Endothelial cell of umbilical vein (primary cell): ENCODE measurements around a stretch of chr14.

- PRO-cap = no peak
CAGE:
- cytosol, long polyA minus RNA = no peak
- cytosol, long polyA plus RNA = no peak
- long polyA plus RNA = no peak
- nucleus, long polyA minus RNA = no peak
- nucleus, long polyA plus RNA = no peak
Observed at GRCh38 chr14:49965074-49965652, 72.3 kb downstream of the ARF6 start.

DNA sequence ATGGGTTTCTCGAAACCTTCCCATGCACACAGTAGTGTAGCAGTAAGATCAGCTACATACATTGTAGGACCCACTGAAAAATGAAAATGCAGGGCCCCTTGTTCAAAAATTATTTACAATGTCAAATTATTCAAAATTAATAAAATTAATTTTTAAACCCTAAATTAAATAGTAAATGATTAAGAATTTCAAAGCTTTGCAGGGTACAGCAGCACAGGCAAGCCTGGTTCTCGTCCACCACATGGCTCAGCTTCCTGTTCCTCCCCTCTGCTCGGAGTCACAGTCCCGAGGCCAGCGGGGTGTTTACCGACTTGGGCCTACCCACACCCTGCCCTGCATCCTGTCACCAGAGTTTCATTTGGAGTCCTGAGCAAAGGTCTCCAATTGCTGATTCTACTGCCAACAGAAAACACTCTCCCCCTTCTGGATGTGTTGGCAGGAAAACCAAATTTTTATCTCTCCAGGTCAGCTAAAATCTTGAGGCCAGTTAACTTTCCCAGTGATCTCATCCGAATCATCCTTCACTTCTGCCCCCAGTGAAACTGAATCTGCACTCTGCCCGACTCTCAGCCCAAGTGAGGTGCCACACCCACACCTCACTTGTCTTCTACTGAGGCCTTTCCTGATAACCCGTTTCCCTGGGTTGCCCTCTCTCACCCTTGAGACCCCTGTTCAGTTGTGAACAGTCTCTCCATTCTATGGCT, 71.3 kb downstream of the VCPKMT start:
- PRO-cap = no peak
CAGE:
- cytosol, long polyA minus RNA = no peak
- cytosol, long polyA plus RNA = no peak
- long polyA plus RNA = no peak
- nucleus, long polyA minus RNA = no peak
- nucleus, long polyA plus RNA = no peak

- PRO-cap = bidirectional peak, plus-strand start at chr14:50677639, minus-strand start at chr14:50677599; unidirectional peak, minus-strand start at chr14:50677870
CAGE:
- cytosol, long polyA minus RNA = no peak
- cytosol, long polyA plus RNA = no peak
- long polyA plus RNA = no peak
- nucleus, long polyA minus RNA = no peak
- nucleus, long polyA plus RNA = no peak
Observed at GRCh38 chr14:50677423-50677952, 9.4 kb upstream of the SAV1 start.

- PRO-cap = no peak
CAGE:
- cytosol, long polyA minus RNA = no peak
- cytosol, long polyA plus RNA = no peak
- long polyA plus RNA = no peak
- nucleus, long polyA minus RNA = no peak
- nucleus, long polyA plus RNA = no peak
Observed at GRCh38 chr14:50726127-50726830, 58.2 kb upstream of the SAV1 start.

- PRO-cap = no peak
CAGE:
- cytosol, long polyA minus RNA = no peak
- cytosol, long polyA plus RNA = no peak
- long polyA plus RNA = no peak
- nucleus, long polyA minus RNA = no peak
- nucleus, long polyA plus RNA = no peak
Observed at GRCh38 chr14:50770633-50771270, 60.2 kb downstream of the NIN start.

DNA sequence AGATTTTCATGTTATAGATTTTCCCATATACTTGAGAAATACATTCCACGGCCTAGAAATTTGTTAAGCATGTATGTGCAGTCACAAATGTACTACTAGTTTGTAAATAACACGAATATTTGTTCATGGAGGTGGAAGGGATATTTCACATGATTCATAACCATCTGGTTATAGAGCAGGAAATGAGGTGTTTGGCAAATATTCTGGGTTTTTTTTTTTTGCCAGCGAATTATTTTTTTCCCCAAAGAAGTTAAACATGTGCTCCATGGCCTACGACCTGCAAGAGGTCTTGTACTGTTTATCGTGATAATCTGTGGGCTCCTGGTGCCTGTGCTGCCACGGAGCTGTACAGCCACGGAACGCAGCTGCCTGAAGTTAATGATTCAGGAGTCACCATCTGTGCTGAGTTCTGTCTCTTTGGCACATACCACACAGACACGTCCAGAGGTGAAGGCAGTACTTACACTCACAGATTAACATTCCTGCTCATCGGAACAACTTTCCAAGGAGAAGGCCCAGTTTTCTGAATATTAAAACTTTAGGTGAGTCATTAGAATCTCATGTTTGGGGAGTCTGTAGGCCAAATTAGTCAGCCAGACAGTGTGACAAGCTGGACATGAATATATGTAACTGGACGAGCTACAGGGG, 156.3 kb downstream of the TMX1 start:
- PRO-cap = bidirectional peak, plus-strand start at position 596 of the sequence, minus-strand start at position 380 of the sequence
CAGE:
- cytosol, long polyA minus RNA = no peak
- cytosol, long polyA plus RNA = no peak
- long polyA plus RNA = no peak
- nucleus, long polyA minus RNA = start-site peak on the minus strand centred at position 66 of the sequence, 85 bp wide, 16 reads; start-site peak on the plus strand centred at position 490 of the sequence, 333 bp wide, 703 reads
- nucleus, long polyA plus RNA = no peak

GRCh38 chr14:51599804-51600635, 51.7 kb upstream of the FRMD6 start:
- PRO-cap = no peak
CAGE:
- cytosol, long polyA minus RNA = no peak
- cytosol, long polyA plus RNA = no peak
- long polyA plus RNA = no peak
- nucleus, long polyA minus RNA = no peak
- nucleus, long polyA plus RNA = no peak

DNA sequence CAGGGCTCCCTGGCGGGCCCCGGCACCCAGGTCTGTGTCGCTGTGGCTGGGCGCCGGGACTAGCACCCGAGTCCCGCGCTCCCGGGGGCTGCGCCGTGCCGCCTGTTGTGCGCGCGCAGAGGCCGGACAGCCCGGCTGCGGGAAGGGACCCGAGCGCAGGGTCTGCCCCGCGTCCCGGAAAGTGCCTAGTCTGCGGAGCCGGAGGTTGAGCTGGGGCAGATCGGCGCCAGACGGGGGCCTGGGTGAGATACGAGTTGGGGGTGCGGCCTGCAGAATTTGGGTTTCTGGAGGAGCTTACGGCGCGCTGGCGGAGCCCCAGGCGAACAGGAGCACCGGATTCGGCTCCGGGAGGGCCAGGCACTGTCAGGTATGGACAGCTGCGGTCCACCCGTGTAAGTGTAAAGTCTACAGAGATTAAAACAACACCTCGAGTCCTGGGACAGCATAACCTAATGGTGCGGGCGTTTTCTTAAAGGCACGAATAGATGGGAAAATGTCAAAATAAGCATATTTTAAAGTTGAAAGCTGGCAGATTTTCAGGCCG, 786 bp downstream of the FRMD6 start:
- PRO-cap = bidirectional peak, plus-strand start at position 229 of the sequence, minus-strand start at position 137 of the sequence
CAGE:
- cytosol, long polyA minus RNA = no peak
- cytosol, long polyA plus RNA = no peak
- long polyA plus RNA = no peak
- nucleus, long polyA minus RNA = no peak
- nucleus, long polyA plus RNA = no peak

GRCh38 chr14:52175896-52176458, 91.5 kb upstream of the PTGDR start:
- PRO-cap = no peak
CAGE:
- cytosol, long polyA minus RNA = no peak
- cytosol, long polyA plus RNA = no peak
- long polyA plus RNA = no peak
- nucleus, long polyA minus RNA = no peak
- nucleus, long polyA plus RNA = no peak

DNA sequence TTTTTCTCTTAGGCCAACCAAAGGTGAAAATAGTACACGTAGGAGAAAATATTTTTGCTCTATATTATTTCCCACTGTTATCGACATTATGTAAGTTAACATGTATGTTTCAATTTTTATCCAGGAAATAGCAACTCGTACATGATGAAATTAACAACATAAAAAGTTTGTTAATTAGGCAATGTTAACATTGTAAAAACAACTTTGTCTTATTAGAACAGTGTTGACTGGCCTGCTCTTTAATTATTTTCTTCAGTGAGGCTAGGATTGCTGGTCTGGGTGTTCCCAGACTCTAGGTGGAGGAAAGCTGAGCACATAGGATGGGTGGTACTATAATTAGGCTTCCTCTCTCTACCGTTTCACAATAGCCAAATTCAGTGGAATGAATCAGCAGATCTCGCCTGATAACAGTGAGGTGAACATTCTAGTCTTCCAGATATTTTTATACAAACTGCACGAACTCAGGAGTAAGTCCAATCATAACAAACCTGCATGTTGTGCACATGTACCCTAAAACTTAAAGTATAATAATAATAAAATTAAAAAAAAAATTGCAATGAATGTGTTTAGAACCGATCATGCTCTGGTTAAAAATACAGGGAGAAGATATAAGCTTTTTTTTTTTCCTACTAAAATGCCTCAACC, 11.9 kb downstream of the PTGDR start:
- PRO-cap = no peak
CAGE:
- cytosol, long polyA minus RNA = no peak
- cytosol, long polyA plus RNA = no peak
- long polyA plus RNA = no peak
- nucleus, long polyA minus RNA = no peak
- nucleus, long polyA plus RNA = no peak

GRCh38 chr14:52312769-52313272, 1.3 kb upstream of the PTGER2 start:
- PRO-cap = no peak
CAGE:
- cytosol, long polyA minus RNA = no peak
- cytosol, long polyA plus RNA = no peak
- long polyA plus RNA = no peak
- nucleus, long polyA minus RNA = no peak
- nucleus, long polyA plus RNA = no peak

GRCh38 chr14:52352521-52353027, 38.5 kb downstream of the PTGER2 start:
- PRO-cap = no peak
CAGE:
- cytosol, long polyA minus RNA = no peak
- cytosol, long polyA plus RNA = no peak
- long polyA plus RNA = no peak
- nucleus, long polyA minus RNA = no peak
- nucleus, long polyA plus RNA = no peak

DNA sequence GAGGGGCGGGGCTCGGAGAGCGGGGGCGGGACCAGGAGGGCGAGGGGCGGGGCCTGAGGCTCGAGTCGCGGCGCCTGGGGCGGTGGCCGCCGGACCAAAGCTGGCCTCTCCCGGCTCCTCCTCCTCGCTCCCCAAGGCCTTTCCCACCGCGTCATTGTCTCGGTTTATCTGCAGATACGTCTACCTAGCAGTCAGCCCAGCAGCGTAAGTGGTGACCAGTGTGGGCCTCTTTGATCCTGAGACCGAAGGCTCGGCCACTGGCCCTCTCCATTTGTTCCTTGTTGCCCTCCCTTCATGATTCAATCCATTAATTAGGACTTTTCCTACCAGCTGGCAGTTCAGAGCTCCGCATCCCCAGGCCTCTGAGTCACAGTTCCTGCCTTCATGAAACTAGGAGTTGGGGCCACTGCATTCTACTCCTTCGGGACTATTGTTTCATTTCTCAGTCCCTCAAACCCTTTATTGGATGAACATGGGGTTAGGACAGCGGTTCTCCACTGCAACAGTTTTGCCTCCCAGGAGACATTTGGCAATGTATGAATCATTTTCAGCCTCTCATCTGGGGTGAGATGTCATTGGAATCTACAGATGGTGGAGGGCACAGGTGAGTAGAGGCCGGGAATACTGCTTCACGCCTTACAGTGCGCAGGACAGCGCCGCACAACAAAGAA, 451 bp upstream of the GNPNAT1 start:
- PRO-cap = bidirectional peak, plus-strand start at position 59 of the sequence, minus-strand start outside the sequence; bidirectional peak, plus-strand start at position 445 of the sequence, minus-strand start at position 364 of the sequence
CAGE:
- cytosol, long polyA minus RNA = no peak
- cytosol, long polyA plus RNA = no peak
- long polyA plus RNA = no peak
- nucleus, long polyA minus RNA = start-site peak on the plus strand centred at position 67 of the sequence, 8 bp wide, 27 reads
- nucleus, long polyA plus RNA = no peak

- PRO-cap = unidirectional peak, plus-strand start at chr14:52918694
CAGE:
- cytosol, long polyA minus RNA = no peak
- cytosol, long polyA plus RNA = no peak
- long polyA plus RNA = no peak
- nucleus, long polyA minus RNA = no peak
- nucleus, long polyA plus RNA = no peak
Observed at GRCh38 chr14:52918509-52918999, 32.3 kb downstream of the FERMT2 start.

DNA sequence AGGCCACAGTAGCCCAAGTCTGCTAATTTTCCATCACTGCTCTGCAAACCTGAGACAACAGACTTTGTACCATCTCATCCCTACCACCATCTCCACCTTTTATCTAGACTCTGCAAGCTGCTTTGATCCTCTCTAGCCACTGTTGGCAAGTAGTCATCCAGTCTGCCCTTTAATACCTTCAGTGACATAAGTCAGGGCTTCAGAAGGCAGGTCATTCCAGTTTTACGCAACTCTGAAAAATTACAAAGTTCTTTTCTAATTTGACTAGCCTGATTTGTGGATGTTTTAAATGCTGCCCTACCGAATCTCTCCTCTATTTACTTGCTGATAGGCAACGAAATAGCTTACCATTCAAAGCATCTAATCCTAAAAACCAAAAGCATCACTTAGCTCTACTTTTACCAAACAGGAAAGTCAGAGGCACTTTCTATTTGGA, 2.8 kb downstream of the FERMT2 start:
- PRO-cap = no peak
CAGE:
- cytosol, long polyA minus RNA = no peak
- cytosol, long polyA plus RNA = no peak
- long polyA plus RNA = no peak
- nucleus, long polyA minus RNA = no peak
- nucleus, long polyA plus RNA = no peak

DNA sequence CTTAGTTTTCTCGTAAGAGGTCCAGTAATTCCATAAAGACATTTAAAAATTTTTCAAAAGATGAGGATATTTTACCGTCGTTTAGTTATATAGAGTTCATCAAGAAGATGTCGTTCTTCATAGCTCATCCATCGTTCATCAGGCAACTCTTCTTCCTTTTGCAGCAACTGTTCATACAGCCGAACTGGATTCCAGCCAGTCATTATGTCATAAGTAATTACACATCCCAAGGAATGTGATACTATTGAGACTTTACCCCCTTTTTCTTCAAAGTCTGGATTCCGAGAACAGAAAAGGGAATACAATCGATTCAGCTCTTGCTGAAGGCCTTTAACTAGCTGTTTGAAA, 90.3 kb downstream of the DDHD1 start:
- PRO-cap = no peak
CAGE:
- cytosol, long polyA minus RNA = no peak
- cytosol, long polyA plus RNA = no peak
- long polyA plus RNA = no peak
- nucleus, long polyA minus RNA = no peak
- nucleus, long polyA plus RNA = no peak

- PRO-cap = no peak
CAGE:
- cytosol, long polyA minus RNA = no peak
- cytosol, long polyA plus RNA = no peak
- long polyA plus RNA = no peak
- nucleus, long polyA minus RNA = no peak
- nucleus, long polyA plus RNA = no peak
Observed at GRCh38 chr14:53150054-53150765, 2.9 kb downstream of the DDHD1 start.

DNA sequence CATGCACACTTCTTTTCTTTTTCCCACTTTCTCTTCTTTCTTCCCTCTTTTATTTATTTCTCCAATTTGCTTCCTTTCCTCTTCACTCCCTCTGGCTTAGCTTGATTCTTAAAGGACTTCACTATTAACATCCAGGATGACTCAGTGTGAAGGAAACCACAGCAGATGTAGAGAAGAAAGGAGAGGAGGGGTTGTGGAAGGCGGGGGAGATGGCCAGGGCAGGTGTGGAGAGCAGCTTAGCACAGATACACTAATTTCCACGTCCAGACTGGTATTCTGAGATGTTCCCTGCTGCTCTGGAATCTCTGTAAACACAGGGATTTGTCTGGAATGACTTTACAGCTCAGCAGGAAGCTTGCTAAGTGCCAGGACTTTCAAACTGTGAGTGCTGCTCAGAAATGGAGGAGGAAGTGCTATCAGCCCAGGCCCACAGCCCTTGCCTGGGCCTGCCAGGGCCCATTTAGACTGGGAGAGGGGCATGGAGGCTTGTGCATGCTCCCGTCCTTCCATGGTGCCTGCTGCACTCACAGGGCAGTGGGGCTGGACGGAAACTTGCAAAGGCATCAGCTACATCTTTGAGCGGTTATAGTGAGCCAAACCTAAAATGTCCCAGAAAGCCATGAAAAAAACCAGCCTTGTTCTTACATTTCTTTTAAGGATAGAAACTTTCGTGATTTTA, 202.5 kb upstream of the DDHD1 start:
- PRO-cap = no peak
CAGE:
- cytosol, long polyA minus RNA = no peak
- cytosol, long polyA plus RNA = no peak
- long polyA plus RNA = no peak
- nucleus, long polyA minus RNA = no peak
- nucleus, long polyA plus RNA = no peak

GRCh38 chr14:53953715-53954804, 2.6 kb downstream of the BMP4 start:
- PRO-cap = bidirectional peak, plus-strand start at chr14:53953896, minus-strand start at chr14:53953819; bidirectional peak, plus-strand start at chr14:53954196, minus-strand start at chr14:53954121; bidirectional peak, plus-strand start at chr14:53954660, minus-strand start at chr14:53954515
CAGE:
- cytosol, long polyA minus RNA = no peak
- cytosol, long polyA plus RNA = no peak
- long polyA plus RNA = start-site peak on the minus strand at chr14:53954455-53955021, 1,211 and 774 reads in 2 replicates
- nucleus, long polyA minus RNA = start-site peak on the minus strand at chr14:53954475-53954520, 153 reads
- nucleus, long polyA plus RNA = start-site peak on the minus strand at chr14:53954446-53954515, 170 and 201 reads in 2 replicates

GRCh38 chr14:53955486-53956396, 884 bp downstream of the BMP4 start:
- PRO-cap = bidirectional peak, plus-strand start at chr14:53955755, minus-strand start at chr14:53955680; bidirectional peak, plus-strand start at chr14:53956015, minus-strand start at chr14:53955944
CAGE:
- cytosol, long polyA minus RNA = no peak
- cytosol, long polyA plus RNA = no peak
- long polyA plus RNA = no peak
- nucleus, long polyA minus RNA = no peak
- nucleus, long polyA plus RNA = no peak